A375 (cell line): Measurements from ENCODE around the genes ANKFY1 and SMTNL2.

- RAMPAGE, long total RNA = no peak
Measured at GRCh38 chr17:3918726-3919387, 2.6 kb upstream of the P2RX1 start.

GRCh38 chr17:3962439-3963151, 1.6 kb downstream of the ATP2A3 start:
- RAMPAGE, long total RNA = no peak

DNA sequence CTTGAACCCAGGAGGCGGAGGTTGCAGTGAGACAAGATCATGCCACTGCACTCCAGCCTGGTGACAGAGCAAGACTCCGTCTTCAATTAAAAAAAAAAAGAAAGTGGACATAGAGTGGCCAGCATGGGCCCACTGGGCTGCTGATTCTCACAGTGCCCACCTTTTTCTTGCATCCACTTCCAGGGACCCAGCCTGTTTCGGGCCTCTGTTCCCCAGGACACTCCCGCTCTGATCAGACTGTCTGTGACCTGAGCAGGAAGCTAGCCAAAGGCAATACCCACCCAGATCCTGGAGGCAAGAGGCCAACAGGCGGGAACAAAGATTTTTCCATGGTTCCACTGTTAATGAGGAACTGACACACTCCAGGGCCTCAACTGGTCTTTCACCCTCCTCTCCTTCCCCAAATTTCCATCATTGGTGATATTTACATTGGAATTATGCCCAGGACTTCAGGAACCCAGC, 14.1 kb upstream of the ATP2A3 start:
- RAMPAGE, long total RNA = no peak

DNA sequence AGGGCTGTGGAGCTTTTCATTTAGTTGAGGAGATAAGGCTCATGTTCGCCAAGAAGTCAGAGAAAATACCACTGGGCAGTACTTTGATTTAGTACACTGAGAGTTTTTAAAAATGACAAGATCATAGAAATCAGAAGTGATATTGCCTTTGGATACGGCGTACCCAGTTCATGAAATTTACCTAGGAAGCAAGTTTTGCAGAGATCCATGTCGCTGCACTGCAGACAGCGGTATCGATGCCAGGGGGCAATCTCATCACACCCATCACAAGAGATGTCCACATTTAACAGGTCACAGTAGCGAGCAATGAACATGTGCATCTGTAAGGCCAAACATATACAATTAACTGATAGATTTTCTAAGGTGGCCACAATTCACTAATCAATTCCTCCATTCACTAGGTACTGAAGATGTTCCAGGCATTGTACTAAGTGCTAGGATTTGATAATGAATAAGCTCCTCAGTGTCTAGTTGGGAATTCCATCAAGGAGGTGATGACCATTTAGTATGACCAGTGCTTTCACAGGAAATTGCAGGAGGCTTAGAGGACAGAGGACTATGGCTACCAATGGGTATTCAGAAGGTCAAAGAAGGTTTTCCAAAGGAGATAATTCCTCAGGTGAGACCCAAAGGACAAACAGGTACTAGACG, 88.8 kb downstream of the ZZEF1 start:
- RAMPAGE, long total RNA = no peak

DNA sequence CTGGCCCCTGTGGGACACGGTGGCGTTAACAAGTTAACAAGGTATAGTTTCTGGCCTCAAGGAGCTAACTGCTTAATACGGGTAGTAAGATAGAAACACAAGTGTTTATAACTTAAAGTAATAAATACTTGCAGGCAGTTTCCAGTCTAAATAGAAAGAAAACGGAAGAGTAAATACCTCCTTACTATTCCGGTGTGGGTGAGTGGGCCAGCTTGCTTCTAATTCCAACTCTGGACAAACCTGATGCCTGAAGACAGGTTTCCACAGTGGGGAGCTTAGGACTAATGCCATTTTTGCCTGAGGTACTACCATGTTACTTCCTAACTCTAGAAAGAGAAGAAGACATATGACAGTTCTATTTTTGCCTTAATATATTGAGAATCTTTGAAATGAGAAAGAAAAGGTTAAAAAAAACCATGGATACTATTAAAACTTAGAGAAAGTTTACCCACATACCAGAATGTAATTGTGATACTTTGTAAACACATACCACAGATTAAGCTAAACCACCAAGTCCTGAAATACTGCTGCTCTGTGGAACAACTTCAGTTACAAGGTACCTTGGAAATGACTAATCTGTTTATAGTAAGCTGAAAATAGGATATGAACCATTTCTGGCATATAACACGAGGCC, 70.3 kb downstream of the ZZEF1 start:
- RAMPAGE, long total RNA = no peak

GRCh38 chr17:4187040-4187658, 44.2 kb downstream of the CYB5D2 start:
- RAMPAGE, long total RNA = no peak

DNA sequence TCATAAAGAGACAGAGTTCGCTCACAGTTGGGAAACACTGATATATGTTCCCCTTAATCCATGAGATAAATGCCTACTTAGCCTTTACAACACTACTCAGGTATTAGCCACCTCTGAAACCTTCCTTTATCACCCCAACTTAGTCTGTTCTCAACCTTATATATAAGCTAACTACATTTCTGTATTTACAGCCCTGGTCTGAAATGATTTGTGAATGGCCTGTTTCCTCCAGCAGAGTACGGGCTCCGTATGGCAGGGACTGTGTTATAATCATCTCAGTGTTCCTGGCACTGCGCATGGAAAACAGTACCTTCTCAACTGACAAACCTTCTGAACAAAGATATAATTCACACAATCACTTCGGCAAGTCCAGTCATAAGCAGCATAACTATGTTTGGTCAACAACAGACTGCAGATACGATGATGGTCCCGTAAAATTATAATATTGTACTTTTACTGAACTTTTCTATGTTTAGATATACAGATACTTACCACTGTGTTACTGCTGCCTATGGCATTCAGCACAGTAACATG, 30.2 kb downstream of the ANKFY1 start:
- RAMPAGE, long total RNA = no peak

- RAMPAGE, long total RNA = no peak
Measured at GRCh38 chr17:4263151-4264407, at the start of gene ANKFY1. Gene ANKFY1 (minus strand): TSS chr17:4263979.

DNA sequence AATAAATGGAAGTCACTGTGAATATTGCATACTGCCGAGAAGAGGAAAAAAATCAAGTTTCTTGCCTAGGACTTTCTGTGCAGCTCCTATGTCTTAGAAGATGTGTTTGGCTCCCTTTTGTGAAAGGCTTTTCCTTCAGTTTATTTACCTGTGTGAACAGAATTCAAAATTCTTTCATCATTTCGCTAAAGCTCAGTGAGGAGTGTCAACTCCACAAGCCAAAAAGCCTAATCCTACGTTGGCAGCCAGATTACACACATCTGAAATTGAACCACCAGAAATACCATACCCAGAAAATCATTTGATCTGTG, 4.1 kb upstream of the ANKFY1 start:
- RAMPAGE, long total RNA = no peak

- RAMPAGE, long total RNA = no peak
Measured at GRCh38 chr17:4293568-4294183, 29.9 kb upstream of the ANKFY1 start.

DNA sequence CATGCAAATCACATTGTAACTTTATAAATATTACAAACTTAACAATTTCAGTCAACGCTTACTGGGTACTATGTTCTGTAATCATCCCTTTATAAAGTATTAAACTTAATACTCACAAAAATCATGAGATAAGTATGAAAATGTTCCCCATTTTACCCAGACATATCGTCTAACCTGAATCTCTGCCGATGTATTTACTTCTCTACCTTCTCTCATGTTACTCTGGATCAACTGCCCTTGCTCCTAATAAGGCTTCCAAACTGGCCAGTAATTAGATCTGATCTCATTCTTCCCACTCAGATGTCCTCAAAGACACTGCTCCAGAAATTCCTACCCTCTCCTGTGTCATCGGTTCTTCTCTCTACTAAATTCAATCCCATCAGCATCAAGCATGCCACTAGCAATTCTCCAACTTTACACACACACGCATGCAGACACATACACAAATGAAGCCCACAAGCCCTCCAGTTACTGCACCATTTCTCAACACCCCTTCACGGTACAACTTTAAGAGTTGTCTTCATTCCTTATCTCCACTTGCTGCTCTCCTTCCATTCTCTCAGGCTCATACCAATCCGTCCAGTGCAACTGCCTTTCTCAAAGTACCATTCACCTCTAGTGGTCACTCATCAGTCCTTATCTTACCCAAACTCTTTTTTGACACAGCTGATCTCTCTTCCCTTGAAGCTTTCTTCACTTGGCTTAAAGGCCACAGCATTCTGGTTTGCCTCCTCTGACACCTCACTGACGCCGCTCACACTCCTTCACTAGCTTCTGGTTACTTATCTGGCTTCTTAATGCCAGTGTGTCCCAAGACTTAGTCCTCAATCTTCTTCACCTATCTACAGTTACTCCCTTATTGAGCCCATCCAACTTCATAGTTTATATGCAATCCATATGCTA, 25.1 kb downstream of the UBE2G1 start:
- RAMPAGE, long total RNA = no peak

DNA sequence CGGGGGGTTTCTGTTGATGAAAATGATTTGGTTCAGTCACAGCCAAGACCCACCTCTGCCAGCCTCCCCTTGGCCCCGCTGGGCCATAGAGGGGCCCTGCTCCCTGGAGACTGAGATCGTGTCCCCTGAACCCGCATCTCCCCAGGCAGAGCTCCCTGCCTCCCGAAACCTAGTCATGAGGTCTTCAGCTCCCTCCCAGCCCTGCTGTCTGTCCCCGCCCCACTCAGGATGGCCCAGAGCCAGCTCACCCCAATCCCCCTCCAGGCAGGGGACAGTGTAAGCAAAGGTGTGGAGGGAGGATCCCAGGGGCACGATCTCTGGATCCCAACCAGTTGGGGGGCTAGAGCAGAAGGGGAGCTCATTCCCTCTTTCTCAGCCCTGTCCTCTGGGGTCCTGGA, 16.1 kb upstream of the SPNS2 start:
- RAMPAGE, long total RNA = no peak

GRCh38 chr17:4510003-4510339, 11.3 kb downstream of the SPNS2 start:
- RAMPAGE, long total RNA = no peak

- RAMPAGE, long total RNA = no peak
Measured at GRCh38 chr17:4522436-4523022, 23.8 kb downstream of the SPNS2 start.

DNA sequence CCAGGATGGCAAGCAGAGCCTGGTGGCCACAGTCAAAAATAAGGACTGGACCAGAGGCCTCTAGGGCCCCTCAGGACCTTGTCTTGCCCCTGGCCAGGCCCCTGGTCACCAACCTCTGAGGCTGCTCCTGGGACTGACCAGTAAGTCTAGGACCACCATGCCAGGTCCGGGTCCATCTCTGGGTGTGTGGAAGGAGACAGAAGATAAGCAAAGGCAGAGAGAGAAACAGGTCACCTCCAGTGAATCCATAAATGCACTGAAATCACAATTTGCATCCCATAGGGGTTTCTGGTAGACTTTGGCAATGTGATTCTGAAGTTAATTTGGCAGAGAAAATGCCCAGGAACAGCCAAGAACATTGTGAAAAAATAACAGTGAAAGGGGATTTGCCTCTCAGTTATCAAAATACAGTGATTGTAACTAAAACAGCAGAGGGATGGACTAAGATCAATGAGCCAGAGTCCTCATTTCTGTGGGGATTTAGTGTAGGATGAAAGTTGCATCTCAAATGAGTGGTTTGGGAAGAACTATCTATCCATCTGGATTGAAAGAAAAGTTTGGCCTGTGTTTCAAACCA, 28.2 kb downstream of the MYBBP1A start:
- RAMPAGE, long total RNA = no peak

- RAMPAGE, long total RNA = no peak
Measured at GRCh38 chr17:4535866-4536534, 19.2 kb downstream of the MYBBP1A start.

DNA sequence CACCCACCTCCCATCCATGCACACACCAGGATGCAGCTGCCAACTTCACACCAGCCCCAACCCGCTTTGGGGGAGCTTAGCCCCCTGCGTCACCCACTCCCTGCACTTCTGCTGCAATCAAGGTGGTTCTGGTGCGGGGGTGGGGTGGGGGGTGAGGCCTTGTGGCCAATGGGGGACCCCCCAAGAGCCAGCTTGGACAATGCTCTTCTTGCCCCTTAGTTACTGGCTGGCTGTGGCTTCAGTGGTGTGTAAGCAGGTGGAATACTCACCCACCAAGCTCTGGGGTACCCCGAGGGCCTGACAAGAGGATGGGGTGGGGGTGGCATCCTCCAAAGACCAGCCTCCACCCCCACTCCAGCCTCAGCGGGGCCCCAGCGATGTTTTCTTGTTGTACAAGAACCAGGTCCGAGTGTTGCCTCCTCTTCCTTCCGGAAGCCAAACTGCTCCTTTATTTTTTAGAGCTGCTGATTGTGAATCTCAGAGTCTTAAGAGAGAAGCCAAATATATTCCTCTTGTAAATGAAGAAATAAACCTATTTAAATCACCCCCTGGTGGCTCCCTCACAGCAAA, 16.6 kb downstream of the MYBBP1A start:
- RAMPAGE, long total RNA = no peak

DNA sequence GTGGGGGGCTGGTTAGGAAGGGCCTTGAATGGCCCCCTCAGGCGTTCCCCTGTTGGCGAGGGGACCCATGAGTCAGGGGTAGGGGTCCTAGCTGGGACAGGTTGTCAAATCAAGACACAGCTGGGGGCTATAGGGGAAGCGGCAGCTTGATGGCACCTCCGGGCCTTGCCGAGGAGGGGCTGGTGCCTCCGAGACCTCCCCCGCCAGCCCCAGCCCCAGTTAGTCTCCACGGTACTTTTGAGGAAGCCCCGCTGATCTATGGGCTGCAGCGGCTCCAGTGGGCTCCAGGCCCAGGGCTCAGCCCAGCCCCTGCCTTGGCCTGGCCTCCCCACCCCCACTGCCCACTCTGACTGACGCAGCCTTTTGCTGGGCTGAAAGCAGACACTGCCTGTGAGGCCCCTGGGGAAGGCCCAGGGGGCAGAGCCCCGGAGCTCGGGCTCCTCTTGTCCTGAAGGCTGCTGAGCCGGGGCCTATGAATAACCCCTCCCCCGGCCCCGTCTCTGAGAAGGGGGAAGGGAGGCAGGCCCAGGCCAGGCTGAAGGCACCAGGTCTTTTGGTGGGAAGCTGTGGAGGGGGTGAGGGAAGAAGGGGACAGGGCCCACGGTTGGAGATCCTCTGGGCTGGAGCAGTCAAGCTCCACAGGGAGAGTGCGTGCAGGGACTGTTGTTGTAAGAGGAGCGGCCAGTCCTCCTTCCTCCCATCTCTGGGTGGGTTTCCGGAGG, 7.6 kb upstream of the SMTNL2 start:
- RAMPAGE, long total RNA = no peak

DNA sequence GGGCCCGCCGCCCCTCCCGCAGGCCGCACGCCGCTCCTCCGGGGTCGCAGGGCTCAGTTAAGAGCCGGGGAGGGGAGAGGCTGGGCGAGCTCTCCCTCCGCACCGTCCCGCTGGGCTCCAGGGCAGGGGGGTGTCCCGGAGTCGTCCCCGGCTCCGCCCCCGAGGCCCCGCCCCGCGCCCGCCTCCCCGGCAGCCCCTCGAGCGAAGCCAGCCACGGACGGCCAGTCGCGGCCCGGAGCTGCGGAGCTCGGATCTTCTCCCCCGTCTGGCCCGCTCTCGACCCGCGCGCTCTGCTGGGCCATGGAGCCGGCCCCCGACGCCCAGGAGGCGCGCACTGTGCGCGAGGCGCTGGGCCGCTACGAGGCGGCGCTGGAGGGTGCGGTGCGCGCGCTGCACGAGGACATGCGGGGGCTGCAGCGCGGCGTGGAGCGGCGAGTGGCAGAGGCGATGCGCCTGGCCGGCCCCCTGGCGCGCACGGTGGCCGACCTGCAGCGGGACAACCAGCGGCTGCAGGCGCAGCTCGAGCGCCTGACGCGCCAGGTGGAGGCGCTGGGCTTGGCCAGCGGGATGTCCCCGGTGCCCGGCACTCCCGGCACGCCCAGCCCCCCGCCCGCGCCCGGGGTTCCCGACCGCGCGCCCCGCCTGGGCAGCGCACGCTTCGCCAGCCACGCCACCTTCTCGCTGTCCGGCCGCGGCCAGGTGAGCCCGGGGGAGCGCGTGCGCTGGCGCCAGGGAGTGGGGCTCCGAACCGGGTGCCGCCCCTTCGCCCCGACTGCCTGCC, at the start of gene SMTNL2:
Gene SMTNL2, plus strand, starts transcription at position 224 of the 781 bp plus-strand sequence.
- RAMPAGE, long total RNA = no peak

GRCh38 chr17:4607347-4607865, 23.1 kb downstream of the SMTNL2 start:
- RAMPAGE, long total RNA = no peak